SP-49 (cell line): ENCODE results near the genes ADORA3, RAP1A and RHOC.

DNA sequence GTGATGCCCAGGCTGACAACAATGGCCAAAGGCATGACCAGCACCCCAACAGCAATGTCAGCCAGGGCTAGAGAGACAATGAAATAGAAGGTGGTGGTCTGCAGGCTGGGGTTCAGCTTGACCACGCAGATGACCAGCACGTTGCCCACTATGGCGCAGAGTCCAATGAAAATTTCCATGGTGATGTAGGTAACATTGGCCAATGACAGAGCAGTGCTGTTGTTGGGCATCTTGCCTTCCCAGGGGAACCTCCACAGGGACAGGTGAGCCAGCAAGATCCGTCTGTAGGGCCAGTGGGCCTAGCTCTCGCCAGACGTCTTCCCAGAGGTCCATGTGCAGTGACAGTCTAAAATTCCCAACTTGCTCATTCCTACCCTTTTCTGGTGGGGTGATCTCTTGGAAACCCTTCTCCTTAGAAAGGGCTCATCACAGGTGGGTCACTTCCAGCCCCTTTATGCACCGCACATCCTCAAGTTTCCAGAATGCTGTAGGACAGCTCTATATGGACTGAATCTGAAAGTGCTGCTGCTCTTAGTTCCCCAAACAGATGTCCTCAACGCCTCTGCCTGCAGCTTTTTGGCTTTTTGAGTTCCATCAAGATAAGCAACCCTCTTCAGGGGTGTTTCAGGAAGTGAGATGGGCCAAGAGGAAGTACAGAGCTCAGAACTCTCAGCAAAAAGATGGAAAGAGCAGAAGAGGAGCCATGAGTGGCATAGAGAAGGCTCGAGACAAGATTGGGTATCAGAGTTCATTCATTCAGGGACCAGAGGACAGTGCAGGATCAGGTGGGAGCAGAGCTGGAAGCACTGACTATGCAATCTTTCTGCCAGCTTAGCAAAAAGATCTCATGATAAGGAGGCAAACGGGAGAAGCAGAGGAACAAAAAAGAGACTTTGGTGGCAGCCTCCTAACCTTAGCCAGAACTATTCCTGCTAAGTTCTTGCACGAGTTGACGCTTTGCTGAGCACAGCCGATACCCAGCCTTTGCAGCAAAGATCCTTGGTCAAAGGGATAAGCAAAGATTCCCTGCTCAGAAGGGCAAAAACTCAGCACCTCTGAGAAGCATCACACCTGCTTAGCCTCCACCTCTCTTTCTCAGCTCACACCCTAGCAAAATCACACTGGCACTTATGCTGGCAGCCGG lies at the start of gene ADORA3:
Gene ADORA3 (minus strand): TSS at position 509 of the 1,144 bp plus-strand sequence.
- PRO-cap, result no peak

GRCh38 chr1:111535643-111536394 lies 32.4 kb upstream of the ADORA3 start:
- PRO-cap, result no peak

GRCh38 chr1:111603823-111604436 lies 15.7 kb upstream of the RAP1A start:
- PRO-cap, result no peak

DNA sequence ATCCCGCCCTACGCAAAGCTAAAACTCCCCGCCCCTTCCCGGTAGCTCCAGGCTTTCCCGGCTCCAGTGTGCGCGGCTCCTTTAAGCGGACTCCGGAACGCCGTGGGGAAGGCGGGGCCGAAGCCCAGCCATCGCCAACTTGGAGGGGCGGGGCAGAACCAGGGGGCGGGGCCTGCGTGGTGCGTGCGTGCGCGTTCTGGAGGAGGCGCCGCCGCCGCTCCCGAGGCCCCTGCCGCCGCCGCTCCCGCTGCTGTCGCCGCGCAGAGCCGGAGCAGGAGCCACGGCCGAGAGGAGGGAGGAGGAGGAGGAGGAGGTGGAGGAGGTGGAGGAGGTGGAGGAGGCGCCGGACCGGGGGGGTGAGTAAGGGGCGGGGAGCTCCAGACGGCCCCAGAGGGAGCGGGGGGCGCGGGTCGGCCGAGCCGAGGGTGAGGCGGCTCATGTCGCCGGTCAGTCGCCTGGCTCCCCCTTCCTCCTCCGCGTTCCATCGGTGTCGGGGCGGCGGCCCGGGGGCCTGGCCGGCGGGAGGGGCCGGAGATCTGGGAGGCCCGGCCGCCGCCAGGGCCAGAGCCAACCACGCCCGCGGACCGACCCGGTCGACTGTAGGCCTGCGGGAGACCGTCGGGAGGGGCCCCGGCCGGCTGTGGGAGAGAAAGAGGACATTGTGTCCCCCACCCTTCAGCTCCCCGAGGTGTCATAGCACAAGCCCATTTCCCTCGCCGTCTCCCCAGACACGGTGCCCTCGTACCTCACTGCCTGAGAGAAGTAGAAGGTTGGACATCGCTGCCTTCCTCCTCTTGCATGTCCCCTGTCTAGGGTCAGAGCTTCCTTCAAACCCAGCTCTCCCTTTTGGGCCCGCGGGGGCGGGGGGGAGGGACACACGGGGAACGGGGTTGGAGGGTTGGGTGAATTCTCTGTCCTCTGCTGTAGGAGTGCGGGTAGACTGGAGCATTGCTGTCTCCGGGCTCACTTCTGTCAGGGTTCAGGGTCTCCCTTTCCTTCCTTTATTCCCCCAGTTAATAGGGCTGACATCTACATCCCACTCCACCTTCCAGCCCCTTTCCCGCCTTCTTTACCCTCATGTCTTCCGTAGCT lies at the start of gene RAP1A:
Gene RAP1A (plus strand): TSS at position 211 of the 1,092 bp plus-strand sequence.
- PRO-cap, result bidirectional peak, plus-strand start at position 390 of the sequence, minus-strand start at position 83 of the sequence

GRCh38 chr1:111641302-111641686 lies 21.7 kb downstream of the RAP1A start:
- PRO-cap, result no peak

DNA sequence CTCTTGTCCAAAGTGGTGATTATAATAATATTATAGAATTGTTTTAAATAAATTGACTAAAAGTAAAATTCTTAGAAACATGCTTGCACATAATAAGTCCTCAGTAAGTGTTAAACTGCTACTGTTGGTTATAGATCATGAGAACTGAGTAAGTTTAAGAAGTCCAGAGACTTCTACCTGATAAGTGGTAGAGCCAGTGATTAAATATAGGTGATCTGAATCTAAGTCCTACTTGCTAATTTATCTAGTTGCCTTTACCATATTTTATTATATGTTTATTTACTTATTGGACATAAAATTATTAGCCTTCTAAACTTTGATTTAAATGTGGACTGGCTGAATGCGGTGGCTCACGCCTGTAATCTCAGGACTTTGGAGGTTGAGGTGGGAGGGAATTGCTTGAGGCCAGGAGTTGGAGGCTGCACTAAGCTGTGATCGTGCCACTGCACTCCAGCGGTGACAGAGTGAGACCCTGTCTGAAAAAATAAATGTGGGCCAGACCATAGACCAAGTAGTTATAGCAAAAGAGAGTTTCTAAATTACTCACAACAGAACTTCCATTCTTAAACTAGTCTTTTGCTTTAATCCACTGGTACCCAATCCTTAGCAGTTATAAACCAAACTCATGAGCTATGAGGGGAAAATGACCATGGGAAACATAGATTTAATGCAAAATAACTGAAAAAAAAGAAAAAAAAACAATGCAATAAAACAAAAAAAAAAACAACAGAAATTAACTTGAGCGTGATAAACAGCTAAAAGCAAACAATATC lies 35.2 kb downstream of the RAP1A start:
- PRO-cap, result no peak

DNA sequence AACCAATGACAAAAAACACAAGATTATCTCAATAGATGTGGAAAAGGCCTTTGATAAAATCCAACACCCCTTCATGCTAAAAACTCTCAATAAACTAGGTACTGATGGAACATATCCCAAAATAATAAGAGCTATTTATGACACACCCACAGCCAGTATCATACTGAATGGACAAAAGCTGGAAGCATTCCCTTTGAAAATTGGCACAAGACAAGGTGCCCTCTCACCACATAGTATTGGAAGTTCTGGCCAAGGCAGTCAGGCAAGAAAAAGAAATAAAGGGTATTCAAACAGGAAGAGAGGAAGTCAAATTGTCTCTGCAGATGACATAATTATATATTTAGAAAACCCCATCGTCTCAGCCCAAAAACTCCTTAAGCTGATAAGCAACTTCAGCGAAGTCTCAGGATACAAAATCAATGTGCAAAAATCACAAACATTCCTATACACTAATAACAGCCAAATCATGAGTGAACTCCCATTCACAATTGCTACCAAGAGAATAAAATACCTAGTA lies 55.1 kb downstream of the INKA2 start:
- PRO-cap, result no peak

GRCh38 chr1:111716768-111717961 lies 22.0 kb downstream of the INKA2 start:
- PRO-cap, result no peak

DNA sequence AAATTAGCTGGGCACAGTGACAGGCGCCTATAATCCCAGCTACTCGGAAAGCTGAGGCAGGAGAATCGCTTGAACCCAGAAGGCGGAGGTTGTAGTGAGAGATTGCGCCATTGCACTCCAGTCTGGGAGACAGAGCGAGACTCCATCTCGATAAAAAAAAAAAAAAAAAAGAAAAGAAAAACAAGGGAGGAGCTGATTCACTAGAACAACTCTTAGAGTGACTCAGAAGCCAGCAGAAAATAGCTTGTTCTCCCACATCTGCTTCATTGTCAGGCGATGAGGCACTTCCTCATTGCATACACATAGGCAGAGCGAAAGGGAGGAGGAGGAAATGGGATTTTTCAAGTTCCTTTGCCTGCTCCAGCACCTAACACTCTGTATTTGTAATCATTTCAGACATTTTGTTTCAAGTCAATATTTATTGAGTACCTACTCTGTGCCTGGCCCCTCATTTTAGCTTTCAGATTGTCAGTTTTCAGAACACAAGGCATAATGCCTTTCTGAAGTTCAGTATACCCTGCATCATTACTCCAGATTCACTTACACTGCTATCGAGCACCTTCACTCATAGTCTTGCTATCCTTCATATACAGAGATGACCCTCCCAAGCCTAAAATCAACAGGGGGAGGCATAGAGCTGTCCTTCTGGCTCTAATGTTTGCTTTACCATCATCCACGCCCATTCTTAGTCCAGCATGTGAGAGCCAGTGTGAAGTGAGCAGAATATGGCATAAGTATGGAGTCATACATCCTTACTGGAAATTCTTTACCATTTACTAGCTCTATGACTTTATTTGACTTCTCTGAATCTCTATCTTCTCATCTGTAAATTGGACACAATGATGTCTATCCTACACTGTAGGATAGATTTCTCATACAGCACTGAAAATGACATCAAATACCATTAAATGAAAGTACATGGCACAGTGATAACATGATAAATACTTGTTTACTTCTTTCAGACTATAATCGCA lies 1.7 kb upstream of the CTTNBP2NL start:
- PRO-cap, result no peak

DNA sequence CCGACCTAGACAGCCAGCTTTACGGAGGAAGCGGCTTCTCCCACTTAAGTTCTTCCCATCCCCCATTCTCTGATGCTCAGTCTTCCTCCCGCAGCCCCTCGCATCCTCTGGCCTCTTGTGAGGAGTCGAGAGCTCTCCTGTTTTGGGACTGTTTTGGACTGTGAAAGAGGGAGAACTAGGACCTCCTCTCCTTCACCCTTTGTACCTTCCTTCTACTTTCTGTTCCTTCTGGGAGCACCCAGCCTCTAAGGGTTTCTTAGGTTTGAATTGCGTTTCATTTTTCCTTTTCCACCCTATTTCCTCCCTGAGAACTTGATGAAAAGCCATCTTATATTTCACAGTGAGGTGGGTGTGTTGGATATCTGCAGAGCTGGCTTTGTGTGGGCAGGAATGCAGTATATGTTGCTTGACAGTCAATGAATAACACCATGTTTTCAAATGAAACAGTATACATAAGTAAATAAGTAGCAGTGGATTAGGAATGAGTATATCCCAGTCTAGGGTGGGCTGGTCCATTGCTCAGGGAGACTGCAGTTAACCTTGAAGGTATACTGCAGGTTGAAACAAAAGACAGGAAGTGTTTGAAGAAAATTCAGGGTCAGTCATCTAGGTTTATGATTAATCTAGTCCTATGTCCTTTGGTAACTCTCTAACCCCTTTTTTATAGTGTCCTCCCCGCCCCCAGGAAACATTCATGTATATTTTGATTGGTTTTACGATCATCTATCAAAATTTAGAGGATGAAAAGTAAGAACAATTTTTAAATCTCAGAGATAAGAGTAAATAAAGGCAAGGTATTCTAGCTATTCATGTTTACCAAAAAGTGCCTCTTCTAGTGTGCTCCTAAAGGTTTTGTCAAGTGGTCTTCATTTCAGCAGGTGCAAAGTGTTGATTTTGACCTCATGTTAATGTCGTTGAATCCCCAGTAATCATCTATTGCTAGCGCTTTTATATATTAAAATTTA lies 1.0 kb downstream of the CTTNBP2NL start:
- PRO-cap, result no peak

DNA sequence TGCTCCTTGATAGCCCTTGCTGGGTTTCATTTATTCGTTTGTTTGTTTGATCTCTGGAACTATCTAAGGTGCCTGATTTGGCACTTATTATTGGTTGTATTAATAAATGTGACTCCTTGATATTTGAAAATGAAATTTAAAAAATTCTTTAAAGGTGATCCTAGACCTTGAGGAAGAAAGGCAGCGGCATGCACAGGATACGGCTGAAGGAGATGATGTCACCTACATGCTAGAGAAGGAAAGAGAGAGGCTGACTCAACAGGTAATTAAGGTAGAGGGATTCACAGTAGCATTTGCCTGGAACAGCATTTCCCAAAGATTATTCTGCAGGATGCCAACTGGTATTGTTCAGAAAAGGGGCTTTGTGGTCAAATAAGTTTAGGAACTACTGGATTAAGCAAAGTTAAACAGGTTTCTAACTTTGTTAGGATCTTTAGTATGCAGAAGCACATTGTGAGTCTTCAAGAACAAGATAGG lies 54.4 kb upstream of the WNT2B start:
- PRO-cap, result no peak

DNA sequence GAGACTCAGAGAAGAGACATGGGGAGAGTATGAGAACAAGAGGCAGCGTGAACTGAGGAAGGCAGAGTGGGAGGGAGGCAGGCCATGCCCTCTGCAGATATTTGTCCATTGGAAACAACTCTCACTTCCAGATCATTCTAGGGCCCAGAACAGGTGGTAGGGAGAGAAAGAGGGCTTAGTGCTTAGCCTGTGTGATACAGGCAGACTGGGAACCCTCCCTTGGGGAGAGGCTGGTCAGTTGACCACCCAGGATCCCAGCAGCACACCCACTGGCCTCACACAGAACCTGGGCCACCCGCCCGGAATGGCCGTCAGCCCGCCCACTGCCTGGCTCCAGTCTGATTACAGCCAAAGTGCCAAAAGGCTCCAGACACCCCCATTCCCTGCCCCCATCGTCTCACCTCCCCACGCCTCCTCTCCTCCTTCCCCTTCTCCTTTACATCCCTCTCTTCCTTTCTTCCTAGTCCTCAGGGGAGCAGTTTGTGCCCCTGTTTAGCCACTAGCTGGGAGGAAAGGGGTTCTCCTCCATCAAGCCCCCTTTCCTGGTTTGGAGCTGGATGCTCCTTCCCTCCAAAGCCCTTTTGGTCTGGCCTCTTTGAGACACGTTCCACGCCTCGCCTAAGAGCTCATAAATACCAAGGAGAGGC lies 4.8 kb upstream of the WNT2B start:
- PRO-cap, result no peak

DNA sequence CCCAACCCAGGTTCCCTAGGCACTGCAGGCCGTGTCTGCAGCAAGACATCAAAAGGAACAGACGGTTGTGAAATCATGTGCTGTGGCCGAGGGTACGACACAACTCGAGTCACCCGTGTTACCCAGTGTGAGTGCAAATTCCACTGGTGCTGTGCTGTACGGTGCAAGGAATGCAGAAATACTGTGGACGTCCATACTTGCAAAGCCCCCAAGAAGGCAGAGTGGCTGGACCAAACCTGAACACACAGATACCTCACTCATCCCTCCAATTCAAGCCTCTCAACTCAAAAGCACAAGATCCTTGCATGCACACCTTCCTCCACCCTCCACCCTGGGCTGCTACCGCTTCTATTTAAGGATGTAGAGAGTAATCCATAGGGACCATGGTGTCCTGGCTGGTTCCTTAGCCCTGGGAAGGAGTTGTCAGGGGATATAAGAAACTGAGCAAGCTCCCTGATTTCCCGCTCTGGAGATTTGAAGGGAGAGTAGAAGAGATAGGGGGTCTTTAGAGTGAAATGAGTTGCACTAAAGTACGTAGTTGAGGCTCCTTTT lies 11.6 kb downstream of the WNT2B start:
- PRO-cap, result no peak

DNA sequence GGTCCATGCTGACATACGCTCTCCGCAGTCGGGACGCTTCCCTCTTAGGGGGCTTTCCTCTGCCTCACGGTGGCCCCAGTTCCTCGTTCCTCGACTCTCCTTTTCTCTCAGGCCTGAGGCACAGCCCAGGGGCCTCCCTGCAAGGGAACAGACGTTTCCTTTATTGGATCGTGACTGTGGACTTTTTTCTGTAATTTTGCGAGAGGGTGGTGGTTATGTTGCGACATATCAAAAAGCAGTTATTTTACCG lies 283 bp downstream of the CAPZA1 start:
- PRO-cap, result no peak

- PRO-cap, result no peak
Observed at GRCh38 chr1:112700422-112701638, 6.1 kb downstream of the RHOC start.

GRCh38 chr1:112707045-112707704 lies at the start of gene RHOC:
TSS of gene RHOC (minus strand) at chr1:112707127.
- PRO-cap, result unidirectional peak, minus-strand start at chr1:112707127

DNA sequence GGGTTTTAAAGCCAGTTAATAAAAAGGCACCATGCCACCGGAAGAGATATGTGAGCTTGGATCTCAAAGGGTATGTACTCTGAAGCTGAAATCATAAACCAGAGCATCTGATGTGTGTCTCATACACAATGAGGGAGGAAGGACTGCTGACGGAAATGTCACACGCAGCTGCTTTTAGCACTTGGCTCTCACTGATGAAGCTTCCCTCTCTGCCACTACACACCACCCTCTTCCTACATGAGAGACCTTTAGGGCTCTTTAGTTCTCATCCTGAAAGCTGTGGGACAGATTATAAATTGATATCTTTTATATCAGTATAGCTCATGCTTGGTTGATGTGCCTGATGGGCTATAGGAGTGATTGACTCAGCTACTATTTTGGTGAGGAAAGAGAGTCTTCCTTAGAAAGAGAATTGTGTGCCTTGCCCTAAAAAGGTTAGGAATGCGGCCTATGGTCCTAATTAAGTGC lies 27.2 kb upstream of the SLC16A1 start:
- PRO-cap, result no peak

- PRO-cap, result no peak
Observed at GRCh38 chr1:112998826-112999491, 43.0 kb upstream of the SLC16A1 start.

DNA sequence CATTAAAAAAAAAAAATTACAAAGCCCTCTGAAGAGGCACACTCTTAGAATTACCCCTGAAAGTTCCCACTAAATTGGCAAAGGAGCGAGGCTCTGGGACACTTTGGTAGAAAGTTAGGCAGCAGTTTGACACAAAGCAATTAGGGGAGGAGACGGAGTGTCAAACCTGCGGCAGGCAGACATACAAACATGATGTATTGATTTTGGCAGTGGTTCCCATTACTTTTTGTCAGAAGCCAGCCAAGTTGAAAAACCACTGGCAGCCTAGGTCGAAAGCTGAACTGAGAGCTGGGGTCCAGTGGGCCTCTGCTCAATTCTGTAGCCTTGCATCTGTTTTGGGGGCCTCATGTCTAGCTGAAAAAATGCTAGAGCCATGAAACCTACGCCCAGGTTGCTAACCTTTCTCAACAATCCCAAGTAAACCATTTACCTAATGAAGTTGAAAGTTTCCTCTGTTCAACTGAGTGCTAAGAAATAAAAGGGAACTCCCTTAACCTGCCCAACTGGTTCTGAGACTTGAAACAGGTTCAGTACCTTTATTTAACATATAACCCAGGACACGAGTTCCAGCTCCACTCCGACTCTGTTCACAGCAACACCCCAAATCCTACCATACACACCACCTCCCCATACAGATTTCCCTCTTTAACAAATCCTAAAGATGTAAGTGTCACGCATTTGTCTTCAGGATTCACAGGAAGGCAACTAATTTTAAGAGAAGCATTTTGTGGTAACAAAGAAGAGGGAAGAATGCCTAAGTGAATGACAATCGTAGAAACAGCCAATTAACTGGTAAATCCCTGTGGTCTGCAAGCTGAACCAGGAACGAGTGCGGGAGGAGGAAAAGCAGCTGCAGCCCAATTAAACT lies 134.8 kb upstream of the MAGI3 start:
- PRO-cap, result no peak

- PRO-cap, result no peak
Observed at GRCh38 chr1:113457710-113458248, 67.5 kb downstream of the MAGI3 start.